ENCODE measurements around a stretch of chr15.

- PRO-cap: unidirectional peak, plus-strand start at chr15:66936593
- RAMPAGE, long total RNA, 2 experiments: no peak in any of the 2 experiments
Observed at GRCh38 chr15:66936099-66936913, 129.1 kb upstream of the SMAD3 start.

GRCh38 chr15:67024129-67024897, 41.1 kb upstream of the SMAD3 start:
- PRO-cap: unidirectional peak, plus-strand start at chr15:67024635
- RAMPAGE, long total RNA, 2 experiments: no peak in any of the 2 experiments

- PRO-cap: no peak
- RAMPAGE, long total RNA, 2 experiments: no peak in any of the 2 experiments
Observed at GRCh38 chr15:67041814-67042319, 23.5 kb upstream of the SMAD3 start.

DNA sequence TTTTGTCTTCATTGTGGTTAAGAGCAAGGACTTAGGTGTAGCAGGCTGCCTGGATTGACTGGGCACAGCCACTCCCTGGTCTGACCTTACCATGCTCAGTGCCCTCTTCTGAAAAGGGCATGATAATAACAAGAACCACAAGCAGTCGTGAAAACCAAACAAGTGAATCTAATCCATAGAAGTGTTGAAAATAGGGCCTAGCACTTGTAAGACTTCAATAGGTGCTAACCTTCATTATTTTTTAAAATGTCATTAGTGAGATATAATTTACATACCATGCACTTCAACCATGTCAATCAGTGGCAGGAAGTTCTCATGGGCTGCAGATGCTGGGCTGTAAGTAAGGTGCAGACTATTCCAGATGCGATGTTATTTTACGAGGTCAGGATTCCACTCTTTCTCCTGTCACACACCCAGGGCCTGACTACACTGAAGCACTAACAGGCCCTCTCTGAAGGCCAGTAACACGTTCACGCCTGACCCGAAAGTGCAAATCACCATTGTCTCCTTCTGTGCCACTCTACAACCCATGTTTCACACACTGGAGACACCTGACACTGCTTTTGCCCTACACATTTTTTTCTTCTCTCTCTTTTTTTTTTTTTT, 9.2 kb upstream of the SMAD3 start:
- PRO-cap: no peak
- RAMPAGE, long total RNA, 2 experiments: no peak in any of the 2 experiments

DNA sequence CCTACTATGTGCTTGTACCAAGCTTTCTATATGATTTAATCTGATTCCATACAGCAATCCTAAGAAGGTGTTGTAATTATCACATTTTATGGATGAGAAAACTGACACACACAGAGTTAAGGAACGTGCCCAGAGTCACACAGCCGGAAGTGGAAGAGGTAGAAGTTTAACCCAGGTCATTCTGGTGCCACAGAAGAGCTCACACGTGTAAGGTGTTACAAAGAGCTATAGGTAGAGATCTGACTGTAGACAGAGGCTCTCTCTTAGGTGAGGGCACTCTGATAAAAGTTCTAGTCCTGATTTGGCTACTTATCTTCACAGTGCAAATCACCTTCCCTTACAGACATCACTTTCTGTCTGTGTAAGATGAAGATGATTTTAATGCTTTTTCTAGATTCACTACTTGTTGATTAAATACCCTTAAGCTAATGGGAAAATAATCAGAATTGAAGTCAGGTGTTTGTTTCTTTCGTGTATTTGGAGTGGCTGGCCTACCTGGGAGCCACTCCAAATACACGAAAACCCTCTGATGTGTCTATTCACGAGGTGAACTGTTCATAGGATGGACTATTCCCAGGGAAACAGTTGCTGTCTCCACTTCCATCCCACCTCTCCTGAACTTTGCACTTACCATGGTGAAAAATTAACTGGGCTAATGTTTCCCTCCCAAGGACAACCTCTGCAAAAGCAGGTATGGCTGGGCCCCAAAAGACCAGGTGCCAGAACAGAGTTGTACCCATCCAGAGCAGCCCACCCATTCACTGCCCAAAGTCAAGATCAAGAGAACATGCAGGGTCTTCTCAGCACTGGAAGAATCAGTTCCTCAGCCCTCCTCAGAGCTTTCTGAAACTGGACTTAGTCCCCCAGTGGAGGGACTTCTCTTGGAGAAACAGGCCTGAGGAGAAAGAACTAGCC, 3.1 kb upstream of the SMAD3 start:
- PRO-cap: no peak
- RAMPAGE, long total RNA, 2 experiments: no peak in any of the 2 experiments

DNA sequence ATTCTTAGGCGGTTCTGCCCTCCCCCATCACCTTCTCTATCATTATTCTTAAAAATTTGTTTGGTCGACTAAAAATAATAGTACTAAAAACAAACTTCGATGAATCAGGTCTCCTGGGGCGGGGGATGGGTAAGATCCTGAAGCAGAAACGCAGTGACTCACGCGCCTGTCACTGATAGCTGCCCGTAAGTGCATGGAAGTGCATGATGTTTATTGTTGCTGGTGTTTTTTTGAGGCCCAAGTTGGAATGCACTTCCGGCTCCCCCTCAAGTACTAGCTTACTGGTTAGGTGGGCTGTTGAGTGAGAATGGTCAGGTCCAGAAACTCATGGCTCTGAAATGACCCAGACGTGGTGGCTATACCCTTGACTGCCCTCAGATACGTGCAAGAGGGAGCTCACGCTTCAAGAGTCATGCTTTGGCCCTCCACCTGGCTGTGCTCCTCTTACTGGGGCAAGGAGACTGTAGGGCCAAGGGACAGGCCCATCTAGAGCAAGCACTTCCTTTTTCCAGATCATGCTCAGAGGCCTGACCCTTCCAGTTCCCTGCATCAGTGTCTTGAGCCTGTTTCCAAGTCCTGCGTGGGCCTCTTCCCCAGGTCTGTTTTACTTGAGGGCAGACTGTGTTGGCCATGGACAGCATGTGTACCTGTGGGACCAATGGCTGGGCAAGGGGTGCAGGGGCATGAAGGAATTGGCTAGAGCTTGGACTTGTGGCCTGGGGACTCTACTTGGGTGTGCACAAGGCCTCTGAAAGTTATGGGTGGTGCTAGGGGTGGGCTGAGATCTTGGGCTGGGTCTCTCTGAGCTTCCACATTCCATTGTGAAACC, 11.0 kb downstream of the SMAD3 start:
- PRO-cap: no peak
- RAMPAGE, long total RNA, 2 experiments: no peak in any of the 2 experiments

DNA sequence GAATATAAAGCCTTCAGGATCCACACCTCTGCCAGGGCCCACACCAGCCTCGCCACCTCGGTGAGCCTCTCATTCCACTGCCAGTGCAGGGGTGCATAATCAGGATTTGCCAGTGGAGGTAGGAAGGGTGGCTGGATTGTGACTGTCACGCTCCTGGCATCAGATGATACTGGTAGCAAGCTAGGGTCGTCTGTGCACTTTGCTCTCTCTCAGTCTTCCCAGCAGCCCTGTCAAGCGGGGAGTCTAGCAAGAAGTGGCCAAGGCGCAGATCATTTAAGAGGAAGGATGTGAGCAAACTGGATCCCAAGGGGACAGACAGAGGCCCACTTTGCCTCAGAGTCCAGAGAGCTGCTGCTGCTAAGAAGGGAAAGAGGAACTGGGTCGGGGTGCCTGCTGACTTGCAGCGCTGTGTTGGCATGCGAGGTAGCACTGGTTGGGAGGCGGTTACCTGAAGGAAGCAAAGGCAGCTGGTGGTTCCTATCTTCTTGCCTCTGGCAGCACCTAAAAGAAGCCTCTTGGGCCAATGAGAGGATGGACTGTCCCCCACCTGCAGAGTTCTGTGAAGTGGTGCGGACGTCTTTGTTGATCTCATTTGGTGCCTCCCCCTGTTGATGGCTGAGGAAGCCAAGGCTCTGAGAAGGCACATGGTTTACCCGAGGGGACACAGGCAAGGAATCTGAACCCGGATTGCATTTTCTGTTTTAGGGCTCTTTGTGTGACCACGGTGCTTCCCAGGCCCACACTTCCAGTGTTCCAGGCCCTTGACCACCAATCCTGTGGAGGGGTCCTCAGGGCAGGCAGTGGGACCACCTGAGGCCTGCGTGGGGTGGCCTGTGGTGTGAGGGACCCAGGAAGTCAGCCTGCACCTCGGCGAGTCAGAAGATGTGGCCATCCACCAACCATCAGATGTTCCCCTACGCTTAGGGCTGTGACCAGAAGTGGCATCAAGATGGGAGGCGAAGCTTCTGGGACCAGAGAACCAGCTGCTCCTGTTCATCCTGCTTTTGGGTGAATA, 28.2 kb downstream of the SMAD3 start:
- PRO-cap: no peak
- RAMPAGE, long total RNA, 2 experiments: no peak in any of the 2 experiments

- PRO-cap: no peak
- RAMPAGE, long total RNA, 2 experiments: no peak in any of the 2 experiments
Observed at GRCh38 chr15:67116860-67117450, 51.6 kb downstream of the SMAD3 start.

DNA sequence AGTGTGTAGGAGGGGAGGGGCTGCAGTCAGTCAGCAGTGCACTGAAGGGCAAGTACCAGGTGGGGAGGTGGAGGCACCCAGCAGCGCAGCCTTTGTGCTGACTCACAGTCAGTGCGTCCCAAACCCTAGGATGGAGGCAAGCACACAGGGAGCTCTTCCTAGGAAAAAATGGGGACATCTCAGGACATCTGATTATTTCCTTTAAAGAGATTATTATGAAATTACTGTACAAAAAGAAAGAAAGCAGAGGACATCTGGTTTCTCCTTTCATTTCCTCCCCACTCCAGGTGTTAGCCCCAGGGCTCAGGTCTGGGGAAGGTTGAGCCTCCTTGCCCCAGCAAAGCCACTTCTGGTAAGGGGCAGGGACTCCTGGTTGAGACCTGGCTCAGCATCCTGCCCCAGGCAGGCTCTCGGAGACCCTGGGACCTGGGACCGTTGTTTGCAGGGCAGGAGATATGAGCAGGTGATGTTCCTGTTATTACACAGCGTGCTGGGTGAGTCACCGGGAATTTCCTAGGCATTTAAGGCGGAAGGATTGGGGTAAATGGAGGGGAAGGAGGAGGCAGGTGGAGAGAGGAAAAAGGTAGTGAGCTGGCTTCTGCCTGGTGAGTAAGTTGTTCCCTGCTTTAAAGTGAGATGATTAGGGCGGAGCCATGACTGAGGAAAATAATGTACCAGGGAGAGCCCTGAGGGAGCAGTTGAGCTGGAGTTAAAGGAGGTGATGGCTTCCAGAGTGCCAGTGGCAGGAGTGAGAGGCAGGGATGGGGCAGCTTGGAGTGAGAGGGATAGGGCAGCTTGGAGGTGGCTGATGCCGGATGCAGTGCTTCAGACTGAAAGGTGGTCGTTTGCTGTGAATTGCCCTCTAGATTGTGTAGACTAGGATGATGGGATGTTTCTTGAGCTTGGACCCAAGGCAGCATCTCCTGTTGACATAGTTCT, 79.6 kb downstream of the AAGAB start:
- PRO-cap: no peak
- RAMPAGE, long total RNA, 2 experiments: no peak in any of the 2 experiments

DNA sequence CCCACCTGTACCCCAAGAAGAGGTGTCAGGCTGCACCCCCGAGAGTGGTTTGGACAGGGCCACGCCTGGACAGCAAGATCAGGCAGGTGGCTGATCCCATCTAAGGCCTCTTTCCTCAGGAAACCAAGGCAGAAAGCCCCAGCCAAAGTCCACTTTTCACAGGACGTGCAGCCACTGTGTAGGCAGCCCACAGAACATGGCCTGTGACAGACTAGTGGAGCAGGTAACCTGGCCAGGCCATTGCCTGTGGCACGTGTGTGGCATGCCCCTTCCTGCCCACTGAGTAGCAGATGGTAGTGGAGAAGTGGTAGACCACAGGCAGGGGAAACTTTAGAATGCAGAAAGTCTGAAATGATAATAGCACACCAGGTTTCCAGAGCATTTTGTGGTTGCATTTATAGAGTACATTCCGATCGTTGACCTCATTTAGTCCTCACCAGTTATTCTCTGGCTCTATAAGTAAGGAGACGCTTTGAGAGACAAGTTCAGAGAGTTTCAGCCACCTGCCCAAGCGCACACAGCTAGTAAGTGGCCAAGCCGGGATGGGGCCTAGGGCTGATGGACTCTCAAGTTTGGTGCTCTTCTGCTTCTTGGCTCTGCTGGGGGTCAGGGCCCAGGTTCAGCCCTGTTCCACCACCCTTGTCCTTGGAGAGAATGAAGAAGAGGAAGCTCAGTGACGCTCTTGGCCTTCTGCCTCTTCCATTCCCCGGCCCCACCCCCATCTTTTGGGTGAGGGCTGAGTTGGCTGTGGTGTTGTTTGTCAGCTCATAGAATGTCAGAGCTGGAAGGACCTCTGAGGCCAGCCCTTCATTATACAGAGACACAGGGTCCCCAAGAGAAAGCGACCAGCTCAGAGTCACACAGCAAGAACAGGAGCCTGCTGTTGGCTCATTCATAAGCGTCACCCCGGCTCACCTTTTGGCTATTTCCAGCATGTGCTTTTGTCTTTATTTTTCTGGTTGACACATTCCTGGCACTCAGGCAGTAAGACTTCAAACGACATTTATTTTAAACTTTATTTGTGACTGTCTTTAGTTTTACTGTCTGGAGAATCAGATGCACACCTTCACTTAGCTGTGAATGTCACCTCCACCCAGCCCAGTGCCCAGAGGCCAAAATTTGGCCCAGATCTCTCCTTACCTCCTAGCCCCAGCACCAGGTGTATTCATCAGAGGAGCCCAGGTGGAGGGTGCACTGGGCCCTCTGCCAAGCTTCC, 68.4 kb downstream of the AAGAB start:
- PRO-cap: bidirectional peak, plus-strand start at position 768 of the sequence, minus-strand start at position 656 of the sequence
- RAMPAGE, long total RNA, 2 experiments: no peak in any of the 2 experiments

GRCh38 chr15:67841172-67841397, 15.8 kb downstream of the SKOR1 start:
- PRO-cap: bidirectional peak, plus-strand start at chr15:67841475, minus-strand start at chr15:67841259
- RAMPAGE, long total RNA, 2 experiments: no peak in any of the 2 experiments

DNA sequence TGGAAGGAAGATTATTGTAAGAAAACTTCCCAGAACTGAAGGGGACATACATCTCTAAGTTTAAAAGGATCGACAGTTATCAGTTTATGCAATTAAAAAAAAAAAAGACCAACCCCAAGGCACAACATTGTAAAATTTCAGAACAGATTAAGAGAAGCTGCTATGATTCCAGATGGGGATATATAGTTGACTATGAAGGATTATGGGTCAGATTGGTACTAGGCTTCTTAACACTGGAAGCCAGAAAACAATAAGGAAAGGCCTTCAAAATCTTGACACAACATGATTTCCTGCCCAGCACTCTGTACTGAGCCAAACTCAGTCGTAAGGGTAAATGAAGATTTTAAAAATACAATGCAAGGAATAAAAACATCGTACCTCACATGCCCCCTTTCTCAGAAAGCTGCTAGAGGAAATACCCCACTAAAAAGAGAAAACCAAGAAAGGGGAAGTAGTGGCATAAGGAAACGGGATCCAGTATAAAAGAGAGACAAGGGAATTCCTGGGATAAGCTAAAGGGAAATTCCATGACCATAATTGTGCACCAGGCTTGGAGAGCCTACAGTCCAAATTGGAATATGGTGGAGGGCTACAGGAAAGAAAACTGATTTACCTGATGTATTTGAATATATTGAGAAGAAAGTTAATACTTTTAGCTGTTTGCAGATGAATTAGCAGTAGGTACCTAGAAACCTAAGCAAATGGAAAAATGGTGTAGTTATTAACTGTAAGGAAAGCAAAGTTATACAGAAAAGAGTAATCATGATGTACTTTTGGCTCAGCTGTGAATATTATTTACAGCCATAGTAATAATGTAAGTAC, 27.9 kb downstream of the PIAS1 start:
- PRO-cap: no peak
- RAMPAGE, long total RNA, 2 experiments: no peak in any of the 2 experiments

- PRO-cap: no peak
- RAMPAGE, long total RNA, 2 experiments: no peak in any of the 2 experiments
Observed at GRCh38 chr15:68110462-68110754, 56.3 kb downstream of the PIAS1 start.

- PRO-cap: no peak
- RAMPAGE, long total RNA, 2 experiments: no peak in any of the 2 experiments
Observed at GRCh38 chr15:68257466-68257621, 20.2 kb upstream of the FEM1B start.

- PRO-cap: no peak
- RAMPAGE, long total RNA, 2 experiments: no peak in any of the 2 experiments
Observed at GRCh38 chr15:68407470-68407910, 24.5 kb downstream of the ITGA11 start.

- PRO-cap: bidirectional peak, plus-strand start at chr15:68616627, minus-strand start at chr15:68616600
- RAMPAGE, long total RNA, 2 experiments: no peak in any of the 2 experiments
Observed at GRCh38 chr15:68616474-68616940, 37.7 kb downstream of the CORO2B start.

DNA sequence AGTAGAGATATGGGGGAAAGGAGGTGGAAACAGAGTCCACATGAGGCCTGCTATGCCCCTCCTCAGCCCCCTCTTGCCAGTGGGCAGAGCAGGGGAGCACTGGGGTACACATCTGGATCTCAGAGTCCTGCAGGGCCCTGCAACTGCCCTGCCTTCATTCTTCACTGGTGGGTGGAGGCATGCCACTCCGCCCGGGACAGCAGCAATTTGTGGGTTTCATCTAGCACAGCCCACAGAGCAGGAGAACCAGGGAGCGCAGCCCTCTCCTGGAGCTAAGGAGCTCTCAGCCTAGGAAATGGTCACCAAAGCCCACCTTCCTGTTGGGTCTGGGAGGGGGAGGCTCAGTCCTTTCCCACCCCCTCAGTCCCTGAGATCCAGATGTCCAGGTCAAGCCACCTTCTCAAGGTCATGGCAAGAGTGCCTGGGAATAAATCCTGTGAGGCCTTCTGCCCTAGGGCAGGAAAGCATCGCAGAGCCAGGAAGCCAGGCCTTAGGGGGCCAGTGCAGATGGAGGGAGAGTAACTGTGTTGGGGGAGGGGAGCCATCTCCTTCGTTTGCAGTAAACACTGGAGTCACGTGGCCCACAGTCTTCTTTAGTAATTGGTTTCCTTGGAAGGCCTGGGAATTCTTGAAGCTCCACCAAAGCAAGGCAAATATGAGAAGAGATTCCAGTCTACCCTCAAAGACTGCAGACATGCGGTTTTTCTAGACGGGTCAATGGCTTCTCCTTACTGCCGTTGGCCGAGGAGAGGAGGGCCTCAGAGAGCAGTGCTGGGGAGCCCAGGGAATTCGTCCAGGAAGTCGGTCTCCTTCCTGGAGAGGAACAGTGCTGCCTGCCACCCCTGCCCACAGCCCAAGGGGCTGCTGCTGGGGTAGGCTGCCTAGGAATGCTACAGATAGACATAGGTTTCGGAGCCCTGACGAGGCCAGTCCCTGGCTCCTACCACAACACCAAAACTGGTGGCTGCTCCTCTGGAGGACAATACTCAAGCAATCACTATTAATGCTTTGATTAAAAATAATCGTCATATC, 30.8 kb downstream of the ANP32A start:
- PRO-cap: no peak
- RAMPAGE, long total RNA, 2 experiments: no peak in any of the 2 experiments

GRCh38 chr15:68834023-68834522, 13.4 kb upstream of the ANP32A start:
- PRO-cap: no peak
- RAMPAGE, long total RNA, 2 experiments: no peak in any of the 2 experiments

- PRO-cap: no peak
- RAMPAGE, long total RNA, 2 experiments: no peak in any of the 2 experiments
Observed at GRCh38 chr15:69296473-69297267, 2.0 kb upstream of the PAQR5 start.

- PRO-cap: bidirectional peak, plus-strand start at chr15:69500099, minus-strand start at chr15:69500029
- RAMPAGE, long total RNA, 2 experiments: no peak in any of the 2 experiments
Observed at GRCh38 chr15:69499888-69500248, 47.2 kb downstream of the RPLP1 start.

All from right atrium auricular region (tissue), 2 donors.